CD14-positive monocyte (primary cell): ENCODE measurements around the gene BEST2.

DNA sequence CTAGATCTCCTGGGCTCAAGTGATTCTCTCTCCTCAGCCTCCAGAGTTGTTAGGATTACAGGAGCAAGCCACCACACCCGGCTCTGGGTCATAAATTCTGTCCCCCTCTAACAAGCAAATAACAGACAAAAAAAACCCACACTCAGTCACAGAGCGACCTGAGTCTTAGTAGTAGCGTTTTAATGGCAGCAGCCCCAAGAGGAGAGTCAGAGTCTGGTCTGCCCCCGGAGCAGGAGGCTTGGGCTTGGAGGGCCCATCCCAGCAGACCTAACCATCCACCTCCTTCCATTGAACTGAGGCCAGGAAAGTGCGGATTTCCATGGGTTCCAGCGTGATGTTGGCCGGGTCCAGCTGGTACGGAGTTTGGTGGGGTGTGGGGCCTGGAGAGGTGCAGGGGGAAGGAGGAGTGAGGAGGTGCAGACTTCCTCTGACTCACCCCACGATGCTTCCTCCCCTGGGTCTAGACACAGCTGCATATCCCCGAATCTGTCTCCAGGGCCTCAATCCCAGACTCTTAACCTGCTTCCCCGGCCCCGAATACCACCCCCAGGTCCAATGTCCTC lies 20.1 kb downstream of the MAN2B1 start:
- CAGE, long polyA plus RNA, result no peak

GRCh38 chr19:12648178-12648598 lies 18.4 kb downstream of the MAN2B1 start:
- CAGE, long polyA plus RNA, result no peak

- CAGE, long polyA plus RNA, result no peak
These were observed 2.3 kb downstream of the TNPO2 start for GRCh38 chr19:12721629-12721719.

- CAGE, long polyA plus RNA, result no peak
These were observed at the start of gene BEST2 for GRCh38 chr19:12751444-12751933. BEST2 (plus strand) TSS chr19:12751791.

- CAGE, long polyA plus RNA, result no peak
These were observed 2.9 kb downstream of the HOOK2 start for GRCh38 chr19:12772328-12772929.

- CAGE, long polyA plus RNA, result no peak
These were observed 2.7 kb upstream of the JUNB start for GRCh38 chr19:12788295-12789216.

DNA sequence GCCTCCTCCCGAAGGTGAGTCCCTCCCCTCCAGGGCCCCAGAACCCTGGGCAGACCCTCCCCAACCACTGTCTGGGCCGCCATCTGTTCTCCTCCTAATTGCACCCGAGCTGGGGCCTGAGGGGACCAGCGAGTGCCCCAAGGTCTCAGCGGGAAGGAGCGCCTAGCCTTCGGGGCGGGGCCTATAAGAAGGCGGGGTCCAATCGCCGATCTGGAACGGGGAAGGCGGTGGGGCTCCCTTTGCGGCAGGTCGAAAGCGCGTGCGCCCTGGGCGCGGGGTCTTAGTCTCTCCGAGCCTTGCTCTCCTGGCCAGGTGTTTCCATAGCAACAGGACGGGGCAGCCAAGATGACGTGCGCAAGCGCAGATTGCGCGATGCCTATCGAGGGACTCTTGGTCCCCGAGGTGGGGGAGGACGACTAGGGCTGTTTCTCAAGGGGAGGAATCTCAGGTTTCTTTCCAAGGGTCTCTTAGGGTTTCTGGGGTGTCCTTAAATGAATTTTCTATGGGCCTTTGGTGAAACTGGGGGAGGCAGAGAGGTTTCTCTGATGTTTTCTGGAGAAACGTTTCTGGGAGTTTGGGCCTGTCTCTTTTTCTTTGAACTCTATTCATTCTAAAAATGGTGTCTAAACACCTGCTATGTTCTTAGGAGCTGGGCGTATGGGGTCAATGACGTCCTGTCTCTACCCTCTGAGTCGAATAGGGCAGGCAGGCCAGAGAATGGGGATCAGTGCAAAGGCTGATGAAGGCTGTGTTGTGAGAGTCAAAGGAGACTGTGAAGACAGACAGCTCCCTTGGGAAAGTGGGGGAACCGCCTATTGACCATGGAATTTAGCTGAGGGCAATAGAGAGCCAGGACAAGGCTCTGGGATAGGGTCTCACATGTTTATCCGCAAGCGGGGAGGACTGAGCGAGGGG lies 3.0 kb downstream of the MAST1 start:
- CAGE, long polyA plus RNA, result no peak

DNA sequence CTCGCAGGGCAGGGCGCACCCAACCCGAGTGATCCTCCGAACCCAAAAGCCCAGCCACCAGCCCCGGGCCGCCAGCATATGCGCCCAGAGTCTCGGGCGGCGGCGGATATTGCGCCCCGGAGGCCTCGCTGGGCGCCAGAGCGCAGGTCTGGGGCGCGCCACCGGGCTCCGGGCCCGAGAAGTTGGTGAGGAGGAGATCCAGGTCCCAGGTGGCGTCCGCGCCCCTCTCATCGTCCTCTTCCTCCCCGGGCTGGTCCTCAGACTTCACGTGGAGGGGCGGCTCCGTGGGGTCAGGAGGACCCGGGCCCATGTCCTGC lies 1.2 kb downstream of the KLF1 start:
- CAGE, long polyA plus RNA, result no peak

GRCh38 chr19:12886123-12886957 lies 661 bp downstream of the KLF1 start:
- CAGE, long polyA plus RNA, result no peak

- CAGE, long polyA plus RNA, result no peak
These were observed 2.4 kb downstream of the CALR start for GRCh38 chr19:12940716-12941310.

- CAGE, long polyA plus RNA, result no peak
These were observed 15.5 kb downstream of the NFIX start for GRCh38 chr19:13010743-13011303.

GRCh38 chr19:13025541-13026936 lies 30.8 kb downstream of the NFIX start:
- CAGE, long polyA plus RNA, result no peak

DNA sequence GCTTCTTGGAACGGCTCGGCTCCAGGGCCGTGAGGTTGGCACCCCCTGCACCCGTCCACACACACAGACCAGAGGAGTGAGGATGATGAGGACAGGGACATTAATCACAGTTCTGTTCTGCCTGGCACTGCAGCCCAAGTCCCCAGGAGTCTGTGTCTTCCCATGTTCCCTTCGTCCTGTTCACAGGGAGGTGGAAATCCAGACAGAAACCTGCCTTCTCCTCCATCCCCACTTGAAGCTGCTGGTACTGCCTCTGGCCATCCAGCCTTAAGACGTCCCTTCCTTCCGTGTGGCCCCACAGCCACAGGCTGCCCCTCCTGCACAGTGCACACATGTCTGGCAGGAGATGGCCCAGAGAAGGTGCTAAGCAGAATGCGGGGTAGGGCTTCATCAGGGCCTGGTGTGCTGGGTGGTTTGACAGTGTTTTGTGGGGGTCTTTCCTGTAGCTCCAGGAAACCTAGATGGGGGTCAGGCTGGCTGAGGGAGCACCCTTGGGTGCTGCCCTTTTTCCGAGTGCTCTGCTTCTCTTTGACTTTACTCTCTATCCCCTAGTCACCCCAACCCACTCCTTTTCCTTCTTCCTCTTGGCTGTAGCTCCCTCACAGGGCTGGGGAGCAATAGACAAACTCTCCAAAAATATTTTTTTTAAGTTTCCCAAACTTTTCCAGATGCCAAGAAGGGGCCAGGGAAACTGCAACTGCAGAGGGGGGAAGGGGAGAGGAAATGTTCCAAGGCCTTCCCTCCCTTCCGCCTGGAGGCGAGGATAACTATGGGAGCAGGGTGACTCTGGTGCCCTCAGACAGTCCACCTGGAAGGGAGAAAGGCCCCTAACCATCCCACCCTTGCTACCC lies 49.7 kb downstream of the LYL1 start:
- CAGE, long polyA plus RNA, result no peak

- CAGE, long polyA plus RNA, result no peak
These were observed 34.5 kb downstream of the LYL1 start for GRCh38 chr19:13068081-13068552.

- CAGE, long polyA plus RNA, result no peak
These were observed 30.4 kb downstream of the LYL1 start for GRCh38 chr19:13072251-13072619.

DNA sequence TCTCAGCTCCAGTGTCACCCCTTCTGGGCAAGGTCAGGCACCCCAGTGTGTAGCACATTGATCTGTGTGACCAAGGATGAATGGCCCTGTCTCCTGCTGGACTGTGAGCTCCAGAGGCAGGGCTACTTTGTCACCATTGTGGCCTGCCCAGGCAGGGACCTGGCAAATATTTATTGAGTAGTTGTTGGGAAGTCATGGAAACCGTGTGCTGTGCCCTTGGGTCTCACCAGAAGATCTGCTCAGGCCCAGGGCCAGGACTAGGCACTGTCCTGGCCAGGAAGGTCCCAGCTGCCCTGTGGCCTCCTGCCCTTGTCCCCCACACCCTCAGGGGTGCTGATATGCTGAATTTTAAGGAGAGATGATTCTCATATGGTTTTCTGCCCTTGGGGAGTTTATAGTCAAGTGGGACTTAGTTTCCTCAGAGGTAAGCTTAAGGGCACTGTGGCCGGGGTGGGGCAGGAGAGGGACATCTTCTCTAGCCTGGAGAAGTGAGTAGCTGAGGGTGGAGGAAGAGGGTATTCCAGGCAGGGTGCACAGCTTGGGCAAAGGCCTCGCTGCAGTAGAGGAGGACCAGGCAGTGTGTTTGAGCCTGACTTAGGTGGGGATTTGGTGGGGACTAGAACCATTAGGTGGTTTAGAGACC lies 10.7 kb downstream of the NACC1 start:
- CAGE, long polyA plus RNA, result no peak

- CAGE, long polyA plus RNA, result no peak
These were observed 13.1 kb downstream of the STX10 start for GRCh38 chr19:13137077-13137536.

GRCh38 chr19:13151877-13152453 lies 1.8 kb downstream of the IER2 start:
- CAGE, long polyA plus RNA, result no peak

GRCh38 chr19:13162535-13163641 lies 12.7 kb downstream of the IER2 start:
- CAGE, long polyA plus RNA, result no peak

DNA sequence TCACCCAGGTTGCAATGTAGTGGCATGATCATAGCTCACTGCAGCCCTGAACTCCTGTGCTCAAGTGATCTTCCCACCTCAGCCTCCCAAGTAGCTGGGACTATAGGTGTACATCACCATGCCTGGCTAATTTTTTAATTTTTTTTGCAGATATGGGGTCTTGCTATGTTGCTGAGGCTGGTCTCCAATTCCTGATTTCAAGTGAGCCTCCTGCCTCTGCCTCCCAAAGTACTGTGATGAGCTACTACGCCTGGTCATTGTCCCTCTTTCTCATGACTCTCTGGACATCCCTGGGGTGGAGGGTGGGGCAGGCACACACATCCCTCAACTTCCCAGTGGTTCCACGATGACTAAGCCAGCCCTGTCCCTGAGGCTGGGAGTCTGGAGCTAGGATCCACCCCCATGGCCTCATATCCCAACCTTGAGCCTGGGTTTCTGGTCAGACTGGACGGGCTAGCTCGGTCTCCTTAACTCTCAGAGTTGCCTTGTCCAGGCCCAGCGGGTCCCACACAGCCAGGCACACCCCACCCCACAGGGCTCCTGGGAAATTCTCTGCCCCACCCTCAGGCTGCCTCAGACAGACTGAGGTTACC lies 19.5 kb downstream of the IER2 start:
- CAGE, long polyA plus RNA, result no peak